Measurements from ENCODE around the gene PKN2.

GRCh38 chr1:84406527-84407000, 8.3 kb downstream of the DNASE2B start:
- PRO-cap, 2 experiments: no peak in any of the 2 experiments

DNA sequence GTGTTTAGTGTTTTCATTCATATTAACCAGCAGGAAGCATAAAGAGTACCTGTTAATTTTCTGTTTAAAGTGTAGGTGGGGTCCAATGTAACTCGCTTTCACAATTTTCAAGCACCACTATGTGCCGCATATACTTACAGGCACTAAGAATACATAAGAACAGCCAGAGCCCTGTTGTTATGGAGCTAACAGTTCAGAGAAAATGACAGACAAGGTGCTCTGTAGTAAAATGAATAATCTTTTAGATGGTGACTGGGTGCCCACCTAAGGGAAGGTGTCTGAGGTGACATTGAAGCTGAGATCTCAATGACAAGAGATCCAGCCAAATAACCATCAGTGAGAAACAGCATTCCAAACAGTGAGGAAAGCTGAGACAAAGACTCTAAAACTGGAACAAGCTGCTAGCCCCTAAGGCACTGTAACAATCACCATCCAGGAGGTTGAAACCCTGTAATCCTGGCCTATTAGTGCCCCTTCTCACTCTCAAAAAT, 2.5 kb upstream of the SPATA1 start:
- PRO-cap, 2 experiments: no peak in any of the 2 experiments

GRCh38 chr1:84505074-84505552, 1.1 kb upstream of the SPATA1 start:
- PRO-cap, 2 experiments: peak in 1 of 2 experiments; most common plus-strand start chr1:84505395 (in 1)

DNA sequence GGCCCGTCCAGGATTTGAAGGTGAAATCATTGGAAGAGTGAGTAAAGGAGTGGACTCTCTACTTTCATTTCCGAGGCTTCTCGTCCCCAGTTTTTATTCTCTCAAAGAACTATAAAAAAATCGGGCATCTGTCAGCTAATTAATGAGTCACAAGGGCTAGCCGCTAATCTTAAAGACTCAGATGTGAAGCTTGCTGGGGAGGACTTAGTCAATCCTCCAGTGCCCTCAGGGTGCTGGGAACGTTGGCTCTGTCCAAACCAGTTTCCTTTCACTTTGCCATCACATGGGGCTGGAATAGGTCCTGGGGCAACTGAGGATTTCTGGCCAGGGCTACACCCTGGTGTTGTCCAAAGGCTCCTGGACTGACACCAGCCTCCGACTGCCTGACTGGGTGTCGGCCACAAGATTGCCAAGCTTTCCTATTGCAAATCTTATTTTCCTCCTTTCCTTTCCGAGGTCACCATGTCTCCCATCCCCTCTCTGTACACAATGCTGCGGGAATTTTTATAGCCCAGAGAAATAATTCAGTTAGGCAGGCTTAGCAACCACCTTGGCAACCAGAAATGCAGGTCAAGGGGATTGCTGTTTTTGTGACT, 29.7 kb upstream of the CTBS start:
- PRO-cap, 2 experiments: no peak in any of the 2 experiments

GRCh38 chr1:84719468-84719886, 29.2 kb upstream of the SSX2IP start:
- PRO-cap, 2 experiments: no peak in any of the 2 experiments

DNA sequence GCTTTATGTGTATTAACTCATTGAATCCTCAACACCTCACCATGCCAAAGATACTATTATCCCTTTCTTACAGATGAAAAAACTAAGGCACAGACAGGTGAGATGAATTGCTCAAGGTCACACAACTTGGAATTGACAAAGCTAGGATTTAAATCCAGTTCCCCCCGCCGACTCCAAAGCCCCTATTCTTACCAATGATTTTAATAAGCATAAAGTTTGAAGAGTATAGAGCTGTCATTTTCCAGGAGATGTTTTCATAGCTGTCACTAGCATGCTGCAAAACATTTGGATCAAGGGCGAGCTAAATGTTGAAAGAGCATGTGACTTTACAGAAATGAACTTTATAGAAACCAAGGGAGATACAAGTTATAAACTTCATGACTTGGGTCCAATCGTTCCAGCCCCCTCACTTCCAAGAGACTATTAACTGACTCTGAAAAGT, 35.7 kb downstream of the LPAR3 start:
- PRO-cap, 2 experiments: no peak in any of the 2 experiments

DNA sequence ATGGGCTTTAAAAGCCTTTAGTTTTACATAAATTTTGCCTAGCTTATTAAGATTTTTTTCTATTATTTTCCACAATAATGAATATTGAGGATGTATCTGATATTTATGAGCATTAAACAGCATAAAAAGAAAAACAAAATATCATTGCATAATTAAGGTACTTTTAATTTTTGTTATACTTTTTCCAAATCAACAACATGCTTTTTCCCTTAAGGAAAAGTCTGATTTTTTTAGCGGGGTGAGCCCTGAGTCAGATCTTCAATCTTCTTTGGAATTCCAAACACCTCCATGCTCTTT, 24.9 kb downstream of the DDAH1 start:
- PRO-cap, 2 experiments: no peak in any of the 2 experiments

GRCh38 chr1:85473604-85474356, 8.8 kb upstream of the DDAH1 start:
- PRO-cap, 2 experiments: no peak in any of the 2 experiments

GRCh38 chr1:85545038-85545434, 35.5 kb upstream of the CCN1 start:
- PRO-cap, 2 experiments: no peak in any of the 2 experiments

- PRO-cap, 2 experiments: no peak in any of the 2 experiments
Observed at GRCh38 chr1:85992733-85993121, 163.8 kb downstream of the COL24A1 start.

- PRO-cap, 2 experiments: no peak in any of the 2 experiments
Observed at GRCh38 chr1:86061671-86062137, 94.9 kb downstream of the COL24A1 start.

GRCh38 chr1:86429727-86430318, 5.9 kb downstream of the CLCA2 start:
- PRO-cap, 2 experiments: no peak in any of the 2 experiments

GRCh38 chr1:86853035-86853472, 60.9 kb downstream of the SELENOF start:
- PRO-cap, 2 experiments: no peak in any of the 2 experiments

- PRO-cap, 2 experiments: no peak in any of the 2 experiments
Observed at GRCh38 chr1:86933877-86934237, 19.4 kb downstream of the HS2ST1 start.

GRCh38 chr1:87133946-87134468, 194.7 kb upstream of the LMO4 start:
- PRO-cap, 2 experiments: no peak in any of the 2 experiments

DNA sequence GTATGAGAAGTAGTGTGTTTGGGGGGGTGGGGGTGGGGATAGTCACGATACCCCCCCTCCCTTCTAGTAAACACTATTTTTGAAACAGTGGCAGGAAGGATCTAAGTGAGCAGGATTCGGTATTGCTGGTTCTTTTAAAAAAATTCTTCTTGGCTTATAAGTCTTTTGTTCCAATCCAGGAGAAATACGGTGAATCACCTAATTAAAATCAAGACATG, 805 bp downstream of the LMO4 start:
- PRO-cap, 2 experiments: no peak in any of the 2 experiments

DNA sequence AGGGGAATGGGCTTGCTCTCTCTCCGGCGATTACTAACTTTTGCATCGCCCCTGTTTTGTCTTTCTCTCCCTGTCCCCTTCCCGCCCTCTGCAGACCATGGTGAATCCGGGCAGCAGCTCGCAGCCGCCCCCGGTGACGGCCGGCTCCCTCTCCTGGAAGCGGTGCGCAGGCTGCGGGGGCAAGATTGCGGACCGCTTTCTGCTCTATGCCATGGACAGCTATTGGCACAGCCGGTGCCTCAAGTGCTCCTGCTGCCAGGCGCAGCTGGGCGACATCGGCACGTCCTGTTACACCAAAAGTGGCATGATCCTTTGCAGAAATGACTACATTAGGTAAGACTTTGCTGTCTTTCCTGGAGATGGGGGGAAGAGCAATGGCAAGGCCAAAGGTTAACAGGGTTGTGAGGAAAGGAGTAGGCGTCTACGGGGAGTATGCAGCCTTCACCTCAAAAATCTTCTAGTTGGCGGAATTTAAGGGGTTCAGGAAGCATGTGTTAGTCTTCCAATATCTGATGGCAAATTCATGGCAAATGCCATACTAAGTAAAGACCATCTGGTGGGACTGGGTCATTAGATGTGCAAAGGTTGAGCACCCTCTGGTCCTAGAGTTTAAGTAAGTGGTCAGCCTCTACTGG, 3.4 kb downstream of the LMO4 start:
- PRO-cap, 2 experiments: no peak in any of the 2 experiments

DNA sequence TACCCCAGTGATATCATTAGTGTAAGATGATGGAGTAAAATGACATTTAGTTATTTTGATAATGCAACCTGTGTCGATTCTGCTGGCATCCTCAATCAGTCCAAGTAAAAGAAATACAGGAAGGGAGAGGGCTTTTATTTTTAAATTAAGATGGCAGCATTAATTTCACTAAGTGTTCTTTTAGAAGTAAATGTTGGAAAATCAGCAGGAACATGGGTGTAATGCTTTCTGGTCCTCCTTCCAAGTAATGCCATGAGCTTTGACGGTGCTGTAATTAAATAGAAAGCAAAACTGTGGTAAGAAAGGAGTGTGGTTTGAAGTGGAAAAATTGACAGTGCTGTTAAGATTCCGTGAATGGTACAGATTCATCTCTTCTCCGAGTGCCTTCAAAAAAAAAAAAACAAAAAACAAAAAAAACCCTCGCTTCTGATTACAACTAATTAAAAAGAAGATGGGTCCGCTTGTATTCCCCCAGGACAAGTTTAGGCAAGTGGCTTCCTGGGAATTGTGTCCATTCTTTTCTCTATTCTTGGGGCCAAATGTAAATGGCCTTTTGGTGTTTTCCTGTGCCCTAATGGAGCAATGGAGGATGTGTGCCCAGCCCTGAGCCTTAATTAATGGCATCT, 5.0 kb downstream of the LMO4 start:
- PRO-cap, 2 experiments: peak in 2 of 2 experiments; most common plus-strand start position 340 of the sequence (in 1); most common minus-strand start position 249 of the sequence (in 2)

GRCh38 chr1:87968185-87968438, 639.4 kb downstream of the LMO4 start:
- PRO-cap, 2 experiments: no peak in any of the 2 experiments

DNA sequence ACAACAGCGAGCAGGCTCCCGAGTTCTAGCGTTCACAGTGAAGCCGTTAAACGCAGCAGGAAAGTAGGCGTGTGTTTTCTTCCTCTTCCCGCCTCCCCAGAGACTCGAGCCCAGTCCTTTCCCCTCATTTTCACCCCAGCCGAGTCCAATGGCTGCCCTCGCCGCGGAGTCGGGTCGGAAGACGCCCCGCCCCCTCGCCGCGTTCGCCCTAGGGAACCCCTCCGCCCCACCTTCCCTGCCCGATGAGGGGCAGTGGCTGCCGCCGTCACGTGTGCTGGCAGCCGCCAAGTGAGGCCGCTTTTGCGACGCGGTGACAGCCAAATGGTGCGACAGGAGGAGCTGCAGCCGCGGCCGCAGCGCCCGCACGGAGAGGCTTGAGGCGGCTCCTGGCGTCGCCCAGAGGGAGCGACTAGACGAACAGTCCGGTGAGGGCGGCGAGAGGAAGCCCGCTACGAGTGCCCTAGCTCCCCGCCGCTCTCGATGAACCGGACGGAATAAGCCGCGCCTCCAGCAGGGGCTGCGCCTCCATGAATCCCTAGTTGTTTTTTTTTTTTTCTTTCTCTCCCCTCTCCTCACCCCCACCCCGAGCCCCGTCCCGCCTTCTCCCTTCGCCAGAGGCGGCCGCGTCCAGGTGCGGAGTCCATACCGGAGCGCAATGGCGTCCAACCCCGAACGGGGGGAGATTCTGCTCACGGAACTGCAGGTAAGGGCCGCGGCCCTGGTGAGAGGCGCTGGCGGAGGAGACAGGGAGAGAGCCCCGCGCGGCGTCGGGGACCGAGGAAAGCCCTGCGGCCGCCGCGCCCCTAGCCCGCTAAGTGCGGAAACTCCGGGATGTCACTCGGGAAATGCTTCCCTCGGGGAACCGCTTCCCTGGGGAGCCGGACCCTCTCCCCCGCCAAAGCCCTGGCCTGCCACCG, at the start of gene PKN2:
PKN2 (plus strand) TSS at position 348 of the 917 bp plus-strand sequence.
- PRO-cap, 2 experiments: peak in 2 of 2 experiments; most common plus-strand start position 320 of the sequence (in 1); most common minus-strand start position 39 of the sequence (in 2)